ENCODE measurements around a stretch of chr10.

DNA sequence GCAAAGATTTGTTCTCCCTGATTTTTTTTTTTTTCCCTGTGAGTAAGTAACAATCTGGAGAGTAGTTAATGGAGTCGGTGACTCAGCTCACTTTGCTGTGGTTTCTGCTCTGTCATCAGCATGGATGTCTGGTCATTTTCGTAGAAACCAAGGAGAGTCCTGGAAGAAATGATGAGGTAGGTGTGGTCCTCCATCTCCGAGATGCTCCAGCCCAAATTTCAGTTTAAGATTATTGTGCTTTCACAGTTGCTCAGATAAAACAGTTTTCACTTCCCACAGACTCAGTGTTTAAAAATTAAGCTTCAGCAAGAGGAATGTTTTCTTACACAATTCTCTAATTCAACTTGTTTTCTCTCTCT, 76.4 kb upstream of the PITRM1 start:
- PRO-cap, result no peak
- RAMPAGE, long total RNA, result no peak
- RRBS, result no CpG with 5 or more reads among the region's 3 CpGs

DNA sequence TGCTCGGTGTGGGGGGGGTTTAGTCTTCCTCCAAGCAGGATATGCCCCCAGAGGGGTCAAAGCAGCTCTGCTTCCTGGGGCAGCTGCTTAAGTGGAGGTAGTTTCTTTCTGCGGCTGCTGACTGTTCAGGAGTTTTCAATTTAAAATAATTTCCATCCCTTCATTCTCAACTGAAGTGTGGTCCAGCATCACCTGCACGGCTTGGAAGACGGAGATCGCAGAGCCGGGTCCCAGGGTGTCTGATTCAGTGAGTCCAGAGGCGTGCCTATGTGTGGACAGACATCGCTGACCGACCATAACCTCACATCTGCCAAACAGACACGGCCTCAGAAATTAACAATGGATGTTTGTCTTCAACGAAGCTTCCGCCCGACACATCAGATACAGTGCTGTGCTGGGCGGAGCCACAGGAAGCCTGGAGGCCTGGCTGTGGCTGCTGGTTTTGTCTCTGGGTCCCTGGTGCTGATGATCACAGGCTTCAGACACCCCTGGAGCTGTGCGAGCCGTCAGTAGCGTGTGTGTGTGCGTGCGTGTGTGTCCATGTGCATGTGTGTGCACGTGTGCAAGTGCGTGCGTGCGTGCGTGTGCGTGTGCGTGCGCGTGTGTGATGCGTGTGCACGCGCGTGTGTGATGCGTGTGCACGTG, 226.5 kb upstream of the PITRM1 start:
- PRO-cap, result no peak
- RAMPAGE, long total RNA, result no peak
- RRBS, result no CpG with 5 or more reads among the region's 34 CpGs

- PRO-cap, result no peak
- RAMPAGE, long total RNA, result no peak
- RRBS, result no CpG with 5 or more reads among the region's 9 CpGs
Observed at GRCh38 chr10:3754809-3755460, 30.1 kb downstream of the KLF6 start.

- PRO-cap, result no peak
- RAMPAGE, long total RNA, result no peak
- RRBS, result no CpG with 5 or more reads among the region's 8 CpGs
Observed at GRCh38 chr10:3777772-3778731, 7.0 kb downstream of the KLF6 start.

DNA sequence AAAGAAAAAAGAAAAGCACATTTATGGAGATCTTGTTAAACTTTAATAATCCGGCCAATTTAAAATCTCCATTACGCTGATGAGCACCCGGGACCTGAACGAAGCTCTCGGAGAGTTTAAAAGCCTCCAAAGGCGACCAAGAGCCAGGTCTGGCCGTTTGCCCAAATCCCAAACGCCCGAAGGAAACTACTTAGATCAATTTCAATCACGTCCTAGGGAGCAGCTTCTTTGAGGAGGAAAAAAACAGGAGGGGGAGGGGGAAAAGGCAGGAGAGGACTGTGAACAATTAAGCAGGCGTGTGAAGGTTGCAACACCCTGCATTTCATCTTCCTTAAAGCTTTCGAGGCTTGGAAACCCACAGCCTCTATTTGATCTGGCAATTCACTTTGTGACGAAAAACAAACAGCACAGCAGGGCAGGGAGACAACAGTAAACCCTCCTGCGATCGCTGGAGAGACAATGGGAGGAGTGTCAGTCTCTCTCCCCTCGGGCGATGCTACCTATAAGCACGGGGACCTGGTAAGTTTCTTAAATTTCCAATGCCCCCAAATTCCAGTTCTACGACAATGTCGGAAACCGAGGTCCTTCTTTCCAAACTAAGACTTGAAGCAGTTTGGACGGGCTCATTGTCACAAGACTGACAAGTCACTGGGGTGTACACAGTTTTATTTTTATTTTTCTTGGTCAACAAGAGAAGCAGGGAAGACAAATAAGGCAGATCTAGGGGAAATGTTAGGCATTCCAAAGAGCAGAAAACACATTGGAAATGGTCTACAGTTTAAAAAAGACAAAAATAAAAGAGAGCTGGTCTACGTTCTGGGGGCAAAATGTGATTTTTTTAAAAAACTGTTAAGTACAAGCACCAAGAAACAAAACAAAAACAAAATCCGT, 1.1 kb downstream of the KLF6 start:
- PRO-cap, result bidirectional peak, plus-strand start at position 440 of the sequence, minus-strand start at position 428 of the sequence; unidirectional peak, minus-strand start at position 528 of the sequence
- RAMPAGE, long total RNA, result no peak
- RRBS, result 6% methylated on average over 2 of the region's 24 CpGs

DNA sequence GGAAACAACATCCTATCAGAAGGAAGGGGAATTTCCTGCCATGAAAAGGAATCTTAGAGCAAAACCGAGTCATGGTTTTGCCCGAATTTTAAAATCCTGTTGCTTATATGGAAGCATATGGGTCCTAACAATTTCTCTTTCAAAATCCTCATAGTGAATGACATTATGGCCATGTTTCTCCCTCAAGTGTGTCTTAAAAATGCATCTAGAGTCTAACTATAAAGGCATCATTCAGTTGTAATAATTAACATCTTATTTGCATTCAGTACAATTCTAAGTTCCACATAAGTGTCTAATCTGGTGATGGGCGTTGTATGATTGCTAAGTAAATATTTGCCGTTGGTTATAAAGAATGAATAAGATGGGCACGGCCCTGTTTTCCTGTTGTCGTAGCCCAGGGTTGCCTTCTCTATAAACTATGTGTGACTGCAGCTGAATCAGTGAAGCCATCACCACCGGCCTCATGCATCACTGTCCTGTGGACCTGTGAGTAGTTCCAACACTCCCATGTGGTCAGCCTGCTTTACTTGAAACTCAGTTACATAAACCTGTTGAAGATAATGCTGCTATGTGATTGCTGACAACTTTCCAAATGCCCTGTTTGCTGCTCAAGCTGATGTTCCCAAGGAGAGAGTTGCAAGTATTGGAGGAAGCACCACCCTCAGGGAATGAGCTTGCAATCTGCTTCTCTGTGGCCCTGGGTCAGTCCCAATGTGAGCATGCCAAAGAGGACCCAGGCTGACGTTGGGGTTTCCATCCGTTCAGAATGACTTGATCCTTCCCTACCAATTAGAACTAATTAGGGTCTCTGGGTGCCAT, 21.6 kb upstream of the KLF6 start:
- PRO-cap, result no peak
- RAMPAGE, long total RNA, result no peak
- RRBS, result no CpG with 5 or more reads among the region's 9 CpGs

DNA sequence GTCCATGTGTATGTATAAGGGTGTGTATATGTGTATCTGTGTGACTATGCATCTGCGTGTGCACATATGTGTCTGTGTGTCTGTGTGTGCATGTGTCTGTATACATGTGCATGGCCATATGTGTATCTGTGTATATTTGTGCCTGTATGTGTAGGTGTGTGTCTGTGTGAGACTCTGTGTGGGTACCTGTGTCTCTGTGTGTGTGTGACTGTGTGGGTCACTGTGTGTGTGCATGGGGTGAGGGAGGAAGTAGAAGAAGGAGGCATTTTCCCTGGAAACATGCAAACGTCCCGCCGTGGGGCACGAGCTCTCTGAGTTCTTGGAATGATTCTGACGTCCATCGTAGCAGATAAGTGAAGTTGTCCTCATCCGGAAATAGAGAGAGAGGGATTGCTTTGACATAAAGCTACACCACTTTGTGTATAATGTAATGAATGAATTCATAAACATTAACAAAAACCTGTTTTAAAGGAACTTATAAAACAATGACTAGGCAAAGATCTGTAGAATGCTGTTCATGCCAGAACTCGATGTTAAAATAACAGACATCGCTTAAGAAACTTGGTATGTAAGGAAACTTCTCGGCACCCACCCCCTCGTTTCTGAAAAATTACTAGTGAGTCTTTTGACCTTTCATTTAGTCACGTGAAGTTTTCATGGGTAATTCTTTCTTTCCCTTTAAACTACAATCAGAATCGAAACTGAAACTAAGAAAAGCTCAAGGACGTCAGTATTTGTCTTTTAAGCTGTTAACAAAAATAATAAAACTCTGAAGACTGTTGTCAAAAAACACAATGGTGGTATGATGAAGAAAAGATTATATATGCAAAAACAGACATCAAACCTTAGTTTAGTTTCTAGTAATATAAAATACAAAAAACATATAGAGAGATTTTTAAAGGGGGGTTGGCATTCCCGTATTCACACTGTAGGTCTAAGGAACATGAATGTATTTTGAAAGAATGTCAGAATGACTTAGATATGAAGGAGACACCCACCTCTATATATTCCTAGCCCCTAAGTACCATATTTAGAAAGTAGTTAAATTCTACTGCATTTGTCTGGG, 43.7 kb upstream of the KLF6 start:
- PRO-cap, result no peak
- RAMPAGE, long total RNA, result no peak
- RRBS, result no CpG with 5 or more reads among the region's 16 CpGs

- PRO-cap, result no peak
- RAMPAGE, long total RNA, result no peak
- RRBS, result no CpG with 5 or more reads among the region's 5 CpGs
Observed at GRCh38 chr10:3851267-3852013, 66.4 kb upstream of the KLF6 start.

DNA sequence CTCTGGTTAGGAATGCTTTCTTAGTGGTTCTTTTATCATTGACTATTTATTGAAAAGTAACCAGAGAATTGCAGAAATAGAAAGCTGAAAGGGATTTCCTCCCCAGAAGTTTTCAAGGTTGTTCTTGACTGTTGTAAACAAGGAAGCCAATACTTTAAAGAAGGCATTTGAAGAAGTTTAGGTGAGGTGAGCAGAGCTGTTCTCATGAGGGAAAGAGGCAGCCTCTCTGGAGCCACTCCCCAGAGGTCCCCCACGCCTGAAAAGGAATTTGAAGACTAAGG, 87.3 kb upstream of the KLF6 start:
- PRO-cap, result no peak
- RAMPAGE, long total RNA, result no peak
- RRBS, result no CpG with 5 or more reads among the region's 1 CpG

DNA sequence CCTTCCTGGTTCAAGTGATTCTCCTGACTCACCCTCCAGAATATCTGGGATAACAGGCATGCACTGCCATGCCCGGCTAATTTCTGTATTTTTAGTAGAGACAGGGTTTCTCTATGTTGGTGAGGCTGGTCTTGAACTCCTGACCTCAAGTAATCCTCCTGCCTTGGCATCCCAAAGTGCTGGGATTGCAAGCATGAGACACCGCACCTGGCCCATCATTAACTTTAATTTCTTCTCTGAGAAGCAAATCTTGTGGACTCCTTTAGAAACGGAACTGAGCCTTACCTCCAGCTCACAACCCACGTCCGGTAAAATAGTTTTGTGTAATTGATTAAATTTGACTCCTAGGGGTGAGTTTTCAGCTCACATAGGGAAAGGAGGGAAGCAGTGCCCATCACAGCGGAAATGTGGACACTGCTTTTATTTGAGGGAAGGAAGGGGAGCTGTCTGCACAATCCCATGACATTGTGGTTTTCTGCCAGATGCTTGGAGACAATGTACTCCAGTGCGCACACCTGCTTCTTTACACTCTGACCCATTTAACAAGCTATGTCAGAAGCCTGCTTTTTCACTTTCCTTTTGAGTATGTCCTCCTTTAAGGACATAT, 89.9 kb upstream of the KLF6 start:
- PRO-cap, result no peak
- RAMPAGE, long total RNA, result no peak
- RRBS, result no CpG with 5 or more reads among the region's 7 CpGs

DNA sequence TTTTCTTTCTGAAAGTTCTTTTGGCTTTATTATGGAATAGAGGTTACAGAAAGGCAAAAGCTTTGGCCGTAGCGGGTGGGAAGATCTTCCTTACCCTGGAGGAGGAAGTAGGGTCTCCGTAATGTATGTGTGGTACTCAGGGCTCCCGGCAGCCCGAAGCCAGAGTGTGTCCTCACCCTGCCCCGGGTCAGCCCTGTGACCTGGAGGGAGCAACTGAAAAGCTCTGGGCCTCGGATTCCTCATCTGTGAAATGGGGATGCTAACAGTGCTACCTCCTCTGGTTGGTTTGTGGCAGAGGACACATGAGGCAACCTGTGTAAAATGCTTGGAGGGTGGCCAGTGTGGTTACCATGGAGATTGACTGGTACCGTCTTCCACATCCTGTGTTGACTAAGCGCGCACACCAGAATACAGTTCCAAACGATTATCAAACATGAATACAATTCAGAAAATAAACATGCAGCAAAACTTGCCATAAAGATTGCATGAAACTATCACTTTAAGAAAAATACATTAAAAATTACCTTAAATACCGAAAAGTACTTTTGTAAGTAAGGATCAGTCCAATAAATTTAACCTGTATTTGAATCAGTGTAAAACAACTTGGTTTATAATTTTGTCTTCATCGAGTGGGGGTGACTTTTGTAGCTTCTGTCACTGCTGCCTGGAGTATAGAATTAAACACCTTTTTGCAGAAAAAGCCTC, 163.9 kb upstream of the KLF6 start:
- PRO-cap, result no peak
- RAMPAGE, long total RNA, result no peak
- RRBS, result no CpG with 5 or more reads among the region's 13 CpGs

DNA sequence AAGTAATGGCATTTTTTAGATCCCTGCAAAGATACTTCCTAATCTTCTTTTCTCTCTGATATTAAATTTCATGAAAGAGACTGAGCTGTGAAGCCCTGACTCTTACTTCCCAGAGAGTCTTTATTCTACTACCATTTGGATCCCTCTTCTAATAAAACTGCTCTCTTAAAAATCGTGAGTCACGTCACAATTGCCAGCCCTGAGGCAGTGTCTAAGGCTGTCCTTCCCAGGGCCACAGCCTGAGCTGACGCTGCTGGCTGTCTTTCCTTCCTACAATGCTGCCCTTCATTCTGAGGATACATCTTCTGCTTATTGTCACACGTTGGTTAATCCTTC, 283.2 kb upstream of the KLF6 start:
- PRO-cap, result no peak
- RAMPAGE, long total RNA, result no peak
- RRBS, result no CpG with 5 or more reads among the region's 4 CpGs

GRCh38 chr10:4131905-4132316, 346.9 kb upstream of the KLF6 start:
- PRO-cap, result no peak
- RAMPAGE, long total RNA, result no peak
- RRBS, result no CpG with 5 or more reads among the region's 3 CpGs

- PRO-cap, result no peak
- RAMPAGE, long total RNA, result no peak
- RRBS, result no CpG with 5 or more reads among the region's 11 CpGs
Observed at GRCh38 chr10:4180921-4181589, 396.0 kb upstream of the KLF6 start.

GRCh38 chr10:4270243-4270678, 485.3 kb upstream of the KLF6 start:
- PRO-cap, result no peak
- RAMPAGE, long total RNA, result no peak
- RRBS, result no CpG with 5 or more reads among the region's 4 CpGs

- PRO-cap, result no peak
- RAMPAGE, long total RNA, result no peak
- RRBS, result no CpG with 5 or more reads among the region's 14 CpGs
Observed at GRCh38 chr10:4662899-4664133, 162.7 kb upstream of the AKR1E2 start.

- PRO-cap, result no peak
- RAMPAGE, long total RNA, result no peak
- RRBS, result no CpG with 5 or more reads among the region's 2 CpGs
Observed at GRCh38 chr10:4770618-4771463, 55.2 kb upstream of the AKR1E2 start.

DNA sequence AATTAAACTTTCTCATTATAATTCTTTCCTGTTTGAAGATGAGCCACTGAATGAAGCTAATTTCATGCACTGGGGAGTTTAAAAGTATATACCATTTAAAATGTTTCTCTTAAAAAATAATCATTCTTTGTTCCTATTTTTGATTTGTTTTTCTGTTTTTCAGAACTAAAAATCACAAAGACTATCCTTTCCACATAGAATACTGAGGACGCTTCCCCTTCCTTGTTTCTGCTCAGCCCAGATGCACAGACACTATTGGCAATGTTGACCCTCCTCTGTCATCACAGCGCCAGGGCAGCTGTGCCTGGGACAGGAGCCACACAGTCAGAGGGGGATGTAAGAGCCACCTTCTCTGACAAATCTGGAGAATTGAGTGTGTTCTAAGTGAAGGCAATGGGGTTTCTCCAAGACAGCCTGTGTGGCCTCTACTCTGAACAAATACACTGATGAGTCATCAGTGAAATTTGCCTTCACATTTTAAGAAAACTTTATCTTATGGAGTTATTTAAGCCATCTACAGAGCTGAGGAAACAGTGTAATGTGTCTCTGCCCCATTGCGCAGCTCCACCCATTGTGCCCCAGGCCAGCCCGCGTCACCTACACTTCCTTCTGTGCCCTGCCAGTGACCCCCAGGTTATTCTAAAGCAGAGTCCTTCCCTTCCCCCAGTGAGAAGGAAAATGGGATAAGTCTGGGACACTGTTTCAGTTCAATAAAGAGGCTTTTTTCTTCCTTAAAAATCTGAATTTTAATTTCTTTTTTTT, 21.5 kb downstream of the AKR1E2 start:
- PRO-cap, result no peak
- RAMPAGE, long total RNA, result no peak
- RRBS, result no CpG with 5 or more reads among the region's 5 CpGs

- PRO-cap, result no peak
- RAMPAGE, long total RNA, result no peak
- RRBS, result no CpG with 5 or more reads among the region's 8 CpGs
Observed at GRCh38 chr10:4850308-4850843, 24.4 kb downstream of the AKR1E2 start.

DNA sequence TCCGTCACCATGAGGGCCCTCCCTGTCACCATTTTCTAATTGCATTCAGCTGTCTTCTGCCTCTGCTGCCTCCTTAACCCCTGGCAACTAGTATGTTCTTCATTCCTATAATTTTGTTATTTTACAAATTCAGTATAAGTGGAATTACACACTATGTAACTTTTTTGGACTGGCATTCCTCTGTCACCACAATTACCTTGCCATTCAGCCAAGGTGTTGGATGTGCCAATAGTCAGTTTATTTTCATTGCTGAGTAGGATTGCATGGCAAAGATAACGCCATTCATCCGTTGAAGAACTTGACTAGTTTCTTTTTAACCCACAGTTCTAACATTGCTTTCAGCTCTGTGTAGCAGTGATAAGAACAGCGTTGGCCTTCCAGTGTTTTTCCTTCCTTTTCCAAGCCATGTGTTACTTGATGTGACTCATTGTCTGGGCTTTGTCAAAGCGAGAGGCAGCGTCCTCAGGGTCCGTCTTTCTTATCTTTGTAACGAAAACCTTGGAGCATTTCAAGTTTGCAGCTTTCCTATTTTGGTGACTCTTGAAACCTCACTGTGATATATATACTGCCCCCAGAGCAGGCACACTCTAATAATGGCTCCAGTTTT, 41.5 kb downstream of the AKR1E2 start:
- PRO-cap, result no peak
- RAMPAGE, long total RNA, result no peak
- RRBS, result no CpG with 5 or more reads among the region's 8 CpGs